ENCODE measurements around a stretch of chr2.

- PRO-cap, result no peak
Measured at GRCh38 chr2:156434692-156435131, 1.5 kb upstream of the GPD2 start.

- PRO-cap, result no peak
Measured at GRCh38 chr2:157402872-157403653, 40.8 kb downstream of the CYTIP start.

DNA sequence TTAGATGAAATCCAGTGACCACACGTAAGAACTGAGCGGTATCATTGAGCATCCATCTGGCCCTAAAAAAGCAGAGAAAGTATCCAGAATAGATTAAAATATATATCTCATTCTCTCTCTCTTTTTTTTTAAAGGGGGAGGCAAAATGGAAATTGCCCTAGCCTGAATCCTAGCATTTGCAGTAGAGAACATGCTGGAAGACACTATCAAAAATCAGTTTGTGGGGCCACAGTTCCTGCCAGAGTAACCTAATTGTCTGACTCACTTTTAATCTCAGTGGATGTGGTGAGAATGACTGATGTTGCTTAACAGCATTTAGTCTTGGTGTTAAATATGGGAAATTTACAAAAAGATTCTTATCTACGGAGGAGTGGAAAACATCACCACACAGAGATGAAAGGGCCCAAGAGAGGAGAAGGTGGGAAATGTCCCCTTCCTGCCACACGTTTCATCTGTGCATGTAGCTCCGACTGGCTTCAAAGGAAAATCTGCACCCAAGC lies 20.3 kb upstream of the CYTIP start:
- PRO-cap, result no peak

DNA sequence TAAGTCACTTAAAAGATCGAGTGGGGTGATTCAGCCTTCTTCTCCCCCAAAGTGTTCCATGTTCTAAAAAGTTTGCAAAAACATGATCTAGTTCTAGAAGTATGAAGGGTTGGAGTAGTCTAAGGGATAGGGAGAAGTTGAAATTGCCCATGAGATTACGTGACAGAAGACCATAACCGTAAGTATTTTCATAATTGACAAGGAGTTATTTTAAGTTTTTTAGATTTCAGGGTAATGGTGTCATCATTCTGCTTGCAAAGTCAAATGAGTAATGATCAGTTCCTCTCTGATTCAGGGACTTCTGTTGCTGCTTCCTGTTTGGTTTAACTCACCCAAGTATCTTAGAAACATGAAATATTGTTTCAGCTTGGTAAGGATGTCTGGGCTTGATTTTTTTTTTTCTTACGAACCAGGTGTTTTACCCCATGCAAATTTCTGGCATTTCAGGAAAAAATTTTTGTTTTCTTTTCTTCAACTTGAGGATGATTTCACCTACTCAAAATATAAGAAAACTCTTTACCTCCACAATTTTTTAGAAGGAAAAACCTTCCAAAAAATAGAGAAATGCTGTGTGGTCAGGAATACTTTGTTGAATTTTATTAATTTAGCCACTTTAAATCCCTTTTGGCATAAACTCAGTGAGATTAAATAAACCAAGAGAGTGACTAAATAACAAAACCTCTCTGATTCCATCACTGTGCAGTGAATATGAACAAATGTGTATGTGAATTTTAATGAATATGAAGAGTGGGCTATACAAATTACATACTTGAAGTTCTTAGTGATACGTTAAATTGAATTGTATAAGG lies 25.6 kb upstream of the CYTIP start:
- PRO-cap, result no peak

GRCh38 chr2:157529450-157529741 lies 85.5 kb upstream of the CYTIP start:
- PRO-cap, result no peak

DNA sequence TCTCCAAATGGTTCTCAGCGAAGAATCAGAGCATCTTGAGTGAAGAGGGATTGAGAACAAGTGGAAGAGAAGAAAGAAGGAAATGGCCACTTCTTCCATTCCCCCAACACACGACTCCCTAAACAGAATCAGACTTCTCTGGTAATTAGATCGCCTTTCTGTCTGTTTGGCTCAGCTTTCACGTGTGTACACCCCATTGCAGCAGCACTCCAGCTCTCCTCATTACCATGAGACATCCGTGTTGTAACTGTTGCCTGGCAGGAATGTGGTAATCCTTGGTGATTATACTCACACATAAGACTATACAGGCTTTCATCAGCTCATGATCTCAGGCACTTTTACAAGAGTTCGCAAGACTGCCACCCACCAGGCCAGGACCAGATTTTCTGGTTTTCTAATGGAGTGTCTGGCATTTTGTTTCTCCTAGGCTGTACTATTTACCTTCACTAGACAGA lies 50.3 kb downstream of the ACVR1 start:
- PRO-cap, result no peak

DNA sequence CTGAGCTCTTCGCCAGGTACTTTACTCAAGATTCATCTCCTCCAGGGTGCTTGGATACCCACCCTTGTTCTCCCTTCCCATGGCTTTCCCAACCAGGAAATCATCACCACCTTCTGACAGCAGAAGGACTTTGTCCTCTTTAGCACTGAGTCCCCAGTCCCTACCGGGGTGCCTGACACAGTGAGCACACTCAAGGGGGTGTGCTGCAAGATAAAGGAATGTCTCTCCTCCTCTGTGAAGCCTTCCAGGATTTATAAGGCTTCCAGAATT lies 39.6 kb downstream of the ACVR1 start:
- PRO-cap, result no peak

- PRO-cap, result no peak
Measured at GRCh38 chr2:157837442-157838493, 38.4 kb downstream of the ACVR1 start.

DNA sequence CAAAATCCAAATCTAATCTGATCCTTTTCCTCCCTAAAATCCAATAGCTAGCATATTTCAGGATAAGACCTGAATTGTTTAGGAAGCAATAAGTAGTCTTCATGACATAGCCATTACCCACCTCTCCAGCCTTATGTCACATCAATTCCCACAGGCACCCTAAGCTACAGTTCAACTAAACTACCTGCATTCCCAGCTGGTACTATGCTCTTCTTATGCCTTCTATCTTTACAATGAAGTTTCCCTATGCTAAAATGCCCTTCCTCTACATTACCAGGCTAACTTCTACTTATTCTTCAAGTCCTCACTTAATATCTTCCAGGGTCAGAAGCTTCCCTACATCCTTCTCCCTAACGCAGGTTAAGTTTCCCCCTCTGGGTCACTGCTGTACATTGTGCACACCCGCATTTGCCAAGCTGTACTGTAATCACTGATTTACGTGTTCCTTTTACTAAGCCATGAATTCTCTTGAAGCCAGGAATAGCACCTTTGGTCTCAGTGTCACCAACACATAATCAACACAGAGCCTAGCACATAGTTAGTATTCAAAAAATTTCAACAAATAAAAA lies 22.4 kb downstream of the ACVR1 start:
- PRO-cap, result no peak

- PRO-cap, result no peak
Measured at GRCh38 chr2:157967264-157967734, 91.2 kb upstream of the ACVR1 start.

DNA sequence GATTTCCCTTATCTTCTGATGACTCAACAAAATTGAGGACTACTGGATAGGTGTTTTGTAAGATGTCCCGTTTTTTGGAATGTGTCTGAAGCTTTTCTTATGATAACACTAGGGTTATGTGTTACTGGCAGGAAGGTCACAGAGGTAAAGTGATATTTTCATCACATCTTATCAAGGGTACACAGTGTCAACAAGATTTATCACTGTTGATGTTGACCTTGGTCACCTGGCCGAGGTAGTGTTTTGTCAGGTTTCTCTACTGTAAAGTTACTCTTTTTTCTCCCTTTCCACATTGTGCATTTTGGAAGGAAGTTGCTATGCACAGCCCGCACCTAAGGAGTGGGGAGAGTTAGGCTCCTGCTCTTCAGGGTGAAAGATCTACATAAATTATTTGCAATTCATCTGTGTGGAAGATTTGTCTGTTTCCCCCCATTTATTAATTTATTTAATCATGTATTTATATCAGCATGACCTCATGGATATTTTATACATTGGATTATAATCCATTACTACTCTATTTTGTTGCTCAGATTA lies 44.7 kb upstream of the UPP2 start:
- PRO-cap, result no peak

DNA sequence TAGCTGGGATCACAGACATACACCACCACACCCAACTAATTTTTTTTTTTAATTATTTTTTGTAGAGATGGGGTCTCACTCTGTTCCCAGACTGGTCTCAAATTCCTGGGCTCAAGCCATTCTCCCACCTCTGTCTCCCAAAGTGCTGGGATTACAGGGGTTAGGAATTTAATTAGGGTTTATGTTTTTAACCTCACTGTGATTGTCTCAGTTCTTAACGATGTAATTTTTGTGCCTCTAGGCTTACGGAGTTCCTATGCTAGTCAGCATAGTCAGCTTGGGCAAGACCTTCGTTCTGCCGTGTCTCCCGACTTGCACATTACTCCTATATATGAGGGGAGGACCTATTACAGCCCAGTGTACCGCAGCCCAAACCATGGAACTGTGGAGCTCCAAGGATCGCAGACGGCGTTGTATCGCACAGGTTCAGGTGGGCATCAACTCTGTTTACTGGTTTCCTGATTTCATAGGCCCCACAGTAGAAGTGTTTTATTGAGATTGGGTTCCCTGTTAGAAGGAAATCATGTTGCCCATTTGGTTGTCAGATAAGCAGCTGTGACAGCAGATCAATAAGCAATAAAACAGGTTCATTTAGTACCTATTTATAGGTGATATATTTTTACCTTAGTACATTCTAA lies 163.5 kb upstream of the DAPL1 start:
- PRO-cap, result no peak

DNA sequence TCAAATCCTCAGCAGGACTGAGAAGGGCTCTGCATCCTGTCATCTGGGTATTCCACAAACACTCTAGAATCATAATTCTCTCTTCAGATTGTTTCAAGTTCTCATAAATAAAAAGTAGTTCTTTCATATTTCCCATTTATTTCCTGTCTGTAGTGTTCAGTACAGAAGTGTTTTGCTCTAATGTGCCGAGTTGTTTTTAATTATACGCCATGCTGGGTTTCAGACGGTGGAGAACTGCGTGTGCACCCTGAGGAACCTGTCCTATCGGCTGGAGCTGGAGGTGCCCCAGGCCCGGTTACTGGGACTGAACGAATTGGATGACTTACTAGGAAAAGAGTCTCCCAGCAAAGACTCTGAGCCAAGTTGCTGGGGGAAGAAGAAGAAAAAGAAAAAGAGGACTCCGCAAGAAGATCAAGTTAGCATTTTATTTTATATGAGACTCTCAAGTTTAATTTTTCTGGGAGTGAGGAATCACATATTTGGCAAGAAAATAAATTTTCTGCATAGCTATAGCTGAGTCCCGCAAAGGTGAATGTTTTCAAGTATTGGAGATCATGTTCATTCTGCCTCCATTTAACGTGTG lies 132.4 kb upstream of the DAPL1 start:
- PRO-cap, result no peak

- PRO-cap, result no peak
Measured at GRCh38 chr2:158953807-158954221, 14.6 kb upstream of the TANC1 start.

GRCh38 chr2:159211536-159212141 lies 74.9 kb downstream of the WDSUB1 start:
- PRO-cap, result no peak

DNA sequence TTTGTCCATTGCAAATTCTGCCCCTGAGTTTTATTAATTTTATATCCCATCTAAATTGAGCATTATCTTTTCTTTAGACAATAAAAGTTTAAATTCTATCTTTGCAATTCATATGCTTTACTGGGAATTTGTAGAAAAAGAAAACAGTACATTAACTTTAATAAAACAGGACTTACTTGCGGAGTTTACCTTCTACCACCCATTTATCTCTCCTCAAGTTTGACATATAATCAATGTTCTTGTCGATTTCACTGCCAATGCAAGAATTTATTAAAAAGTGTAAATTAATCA lies 96.9 kb upstream of the WDSUB1 start:
- PRO-cap, result no peak

- PRO-cap, result no peak
Measured at GRCh38 chr2:159738468-159738854, 26.2 kb downstream of the MARCHF7 start.

- PRO-cap, result no peak
Measured at GRCh38 chr2:160028484-160029207, 33.8 kb downstream of the PLA2R1 start.

- PRO-cap, result bidirectional peak, plus-strand start at chr2:160270239, minus-strand start at chr2:160270304
Measured at GRCh38 chr2:160270037-160271120, 70.3 kb upstream of the ITGB6 start.

- PRO-cap, result no peak
Measured at GRCh38 chr2:160271121-160272112, 71.3 kb upstream of the ITGB6 start.

Measured in ReNcell CX (cell line).